Colon Carcinoma Metastatic in the Lung (tissue), 2 donors: ENCODE results near the genes ZNF639, MFN1 and MRPL47.

- PRO-cap, 2 experiments = no peak in any of the 2 experiments
These were observed 44.0 kb downstream of the ZMAT3 start for GRCh38 chr3:179027554-179027974.

DNA sequence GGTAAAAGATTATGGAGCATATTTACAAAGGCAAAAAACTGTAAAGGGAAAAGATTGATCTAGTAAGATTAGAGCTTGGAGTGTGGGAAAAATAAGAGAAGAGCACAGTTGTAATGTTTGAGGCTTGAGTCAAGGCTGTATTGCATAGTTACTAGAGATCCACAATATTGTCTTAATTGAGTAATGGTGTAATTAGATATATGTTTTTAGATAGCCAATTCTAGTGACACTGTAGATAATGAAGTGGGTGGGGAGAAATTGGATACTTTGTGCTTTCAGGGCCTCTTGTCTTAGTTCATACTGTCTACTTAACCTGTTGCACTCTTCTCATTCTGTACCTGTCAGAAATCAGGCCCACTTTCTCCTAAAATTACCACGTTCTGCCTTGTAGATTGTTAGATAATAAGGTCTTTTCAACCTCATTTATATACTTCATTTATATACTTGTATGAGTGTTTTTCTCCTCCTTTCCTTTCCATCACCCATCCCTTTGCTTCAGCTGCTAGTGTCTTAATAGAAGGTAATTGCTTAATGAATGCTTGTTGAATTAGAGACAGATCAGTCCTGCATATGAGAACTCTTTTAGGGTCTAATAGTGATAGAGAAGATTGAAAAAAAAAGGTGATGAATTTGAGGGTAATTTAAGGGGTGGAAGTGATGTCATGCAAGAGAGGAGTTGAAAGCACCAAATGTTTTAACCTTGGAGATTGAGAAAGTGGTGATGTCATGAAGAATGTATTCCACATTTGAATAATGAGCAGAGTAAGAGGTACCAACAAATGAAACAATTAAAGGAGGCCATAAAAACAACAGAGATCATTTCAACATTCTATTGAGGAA, 32.0 kb downstream of the PIK3CA start:
- PRO-cap, 2 experiments = no peak in any of the 2 experiments

- PRO-cap, 2 experiments = peak in 2 of 2 experiments; most common plus-strand start chr3:179323043 (in 2); most common minus-strand start chr3:179322957 (in 1)
These were observed at the start of gene ZNF639 for GRCh38 chr3:179322135-179323158. Gene ZNF639 (plus strand): TSS chr3:179323031.

DNA sequence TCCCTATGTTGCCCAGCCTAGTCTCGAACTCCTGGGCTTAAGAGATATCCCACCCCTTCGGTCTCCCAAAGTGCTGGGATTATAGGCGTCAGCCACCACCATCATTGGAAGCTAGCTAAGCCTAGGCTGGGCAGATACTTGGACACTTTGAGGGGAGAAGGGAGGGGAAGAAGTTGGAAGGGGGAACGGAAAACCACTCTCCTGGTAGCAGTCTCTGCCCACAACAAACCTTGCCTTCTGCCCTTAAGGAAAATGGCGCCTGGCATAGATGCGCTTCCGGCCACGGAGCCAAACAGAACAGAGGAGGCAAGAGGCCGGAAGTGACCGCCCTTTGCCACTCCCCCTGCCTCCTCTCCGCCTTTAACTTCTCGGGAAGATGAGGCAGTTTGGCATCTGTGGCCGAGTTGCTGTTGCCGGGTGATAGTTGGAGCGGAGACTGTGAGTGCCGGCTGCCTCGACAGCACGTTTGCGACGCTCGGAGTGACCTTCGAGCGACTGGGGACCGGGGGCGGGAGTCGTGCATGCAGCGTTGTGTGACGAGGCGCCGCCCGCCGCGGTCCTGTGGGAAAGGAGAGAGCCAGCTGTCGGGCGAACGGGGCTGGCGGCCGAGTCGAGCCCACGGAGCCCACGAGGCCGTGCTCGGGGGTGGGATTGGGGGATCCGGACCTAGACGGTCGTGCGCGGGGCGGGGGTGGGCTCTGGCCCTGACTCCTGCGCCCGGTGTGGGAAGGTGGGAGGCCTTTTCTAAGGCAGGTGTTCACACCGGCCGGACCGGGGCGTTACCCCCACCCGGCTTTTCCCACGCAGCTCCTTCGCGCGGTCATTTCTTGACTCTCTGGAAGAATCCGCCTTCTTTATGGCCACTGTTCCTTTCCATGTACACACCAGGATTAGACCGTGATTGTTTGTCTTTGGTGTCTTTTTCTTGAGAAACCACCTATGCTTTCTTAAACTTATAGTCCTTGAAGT, at the start of gene MFN1:
Gene MFN1 (plus strand): TSS at position 337 of the 969 bp plus-strand sequence.
- PRO-cap, 2 experiments = peak in 2 of 2 experiments; most common plus-strand start position 363 of the sequence (in 2); most common minus-strand start position 229 of the sequence (in 2)

GRCh38 chr3:179603949-179605210, at the start of gene MRPL47:
Gene MRPL47 (minus strand): TSS chr3:179604638.
- PRO-cap, 2 experiments = peak in 2 of 2 experiments; most common plus-strand start chr3:179604809 (in 1); most common minus-strand start chr3:179604638 (in 1)

DNA sequence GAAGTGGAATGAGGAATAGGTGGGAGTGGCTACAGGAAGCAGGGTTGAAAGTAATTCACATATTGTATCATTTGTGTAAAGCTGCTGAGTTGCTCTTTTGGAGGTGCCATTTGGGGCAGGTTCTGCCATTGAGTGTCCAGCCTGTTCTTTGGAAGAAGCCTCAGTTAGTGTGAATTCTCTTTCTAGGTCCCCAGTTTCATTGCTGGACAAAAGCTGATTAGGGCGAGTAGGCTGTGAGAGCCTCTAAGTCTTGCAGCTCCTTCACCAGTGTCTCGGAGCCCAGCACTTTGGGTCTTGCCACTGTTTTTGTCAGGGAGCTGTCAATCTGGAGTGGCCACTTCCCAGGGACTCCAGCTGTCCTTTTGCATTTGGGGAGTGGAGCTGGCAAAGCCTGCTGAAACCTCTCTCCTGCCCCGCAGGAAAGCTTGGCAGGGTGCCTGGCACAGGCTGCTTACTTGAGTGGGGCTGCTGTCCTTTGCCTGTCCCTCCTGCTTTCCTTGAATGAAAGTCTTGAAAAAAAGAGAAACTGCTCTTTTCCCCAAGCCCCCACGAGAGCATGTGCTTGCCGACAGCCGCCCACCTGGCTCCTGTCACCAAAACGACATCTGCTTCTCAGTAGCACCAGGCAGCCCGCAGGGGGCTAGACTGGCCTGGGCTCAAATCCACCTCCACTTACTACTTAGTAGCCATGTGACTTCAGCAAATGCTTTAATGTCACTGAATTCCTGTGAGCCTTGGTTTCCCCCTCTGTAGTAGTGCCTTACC, 13.6 kb downstream of the USP13 start:
- PRO-cap, 2 experiments = no peak in any of the 2 experiments

GRCh38 chr3:179732861-179733468, 80.1 kb downstream of the USP13 start:
- PRO-cap, 2 experiments = no peak in any of the 2 experiments

DNA sequence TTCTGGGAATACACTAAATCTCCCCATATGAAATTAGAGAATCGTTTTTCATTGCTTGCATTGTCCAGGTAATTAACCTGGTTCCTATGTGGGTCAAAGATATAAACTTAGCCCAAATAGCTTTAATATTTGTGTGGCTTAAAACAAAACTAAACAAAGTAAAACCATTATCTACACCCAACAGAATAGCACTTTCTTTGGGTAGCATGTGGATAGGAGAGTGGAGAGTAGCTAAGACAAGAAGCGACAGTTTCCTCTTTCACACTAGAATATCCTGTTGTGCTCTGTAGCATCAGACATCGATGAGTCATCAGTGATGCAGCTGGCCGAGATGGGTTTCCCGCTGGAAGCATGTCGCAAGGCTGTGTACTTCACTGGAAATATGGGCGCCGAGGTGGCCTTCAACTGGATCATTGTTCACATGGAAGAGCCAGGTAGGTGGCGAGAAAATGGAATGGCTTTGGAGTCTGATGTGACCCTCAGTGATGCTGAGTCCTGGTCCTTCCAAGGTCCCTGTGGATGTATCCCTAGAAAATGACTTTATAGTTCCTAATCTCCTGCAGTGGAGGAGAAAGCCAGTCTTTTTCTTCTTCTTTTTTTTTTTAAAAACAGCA, 108.1 kb downstream of the USP13 start:
- PRO-cap, 2 experiments = no peak in any of the 2 experiments

- PRO-cap, 2 experiments = no peak in any of the 2 experiments
These were observed 110.5 kb downstream of the PEX5L start for GRCh38 chr3:179926156-179926758.

DNA sequence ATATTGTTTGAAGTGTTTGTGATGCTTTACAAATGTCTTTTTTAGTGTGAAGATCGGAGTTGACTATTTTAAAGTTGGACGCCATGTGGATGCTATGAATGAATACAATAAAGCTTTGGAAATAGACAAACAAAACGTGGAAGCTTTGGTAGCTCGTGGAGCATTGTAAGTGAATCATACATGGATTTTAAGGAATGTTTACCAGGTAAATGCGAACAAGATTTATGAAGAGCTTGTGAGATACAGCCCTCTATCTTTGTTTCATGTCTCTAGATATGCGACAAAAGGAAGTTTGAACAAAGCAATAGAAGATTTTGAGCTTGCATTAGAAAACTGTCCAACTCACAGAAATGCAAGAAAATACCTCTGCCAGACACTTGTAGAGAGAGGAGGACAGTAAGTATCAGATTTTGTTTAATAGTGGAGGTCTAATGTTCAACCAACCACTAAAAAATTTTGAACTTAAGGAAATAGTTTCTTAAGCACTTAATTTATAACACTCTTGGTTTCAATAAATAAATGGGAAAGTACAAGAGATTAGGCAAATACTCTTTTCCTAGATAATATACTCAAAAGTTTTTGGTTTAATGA, 4.3 kb downstream of the TTC14 start:
- PRO-cap, 2 experiments = no peak in any of the 2 experiments

DNA sequence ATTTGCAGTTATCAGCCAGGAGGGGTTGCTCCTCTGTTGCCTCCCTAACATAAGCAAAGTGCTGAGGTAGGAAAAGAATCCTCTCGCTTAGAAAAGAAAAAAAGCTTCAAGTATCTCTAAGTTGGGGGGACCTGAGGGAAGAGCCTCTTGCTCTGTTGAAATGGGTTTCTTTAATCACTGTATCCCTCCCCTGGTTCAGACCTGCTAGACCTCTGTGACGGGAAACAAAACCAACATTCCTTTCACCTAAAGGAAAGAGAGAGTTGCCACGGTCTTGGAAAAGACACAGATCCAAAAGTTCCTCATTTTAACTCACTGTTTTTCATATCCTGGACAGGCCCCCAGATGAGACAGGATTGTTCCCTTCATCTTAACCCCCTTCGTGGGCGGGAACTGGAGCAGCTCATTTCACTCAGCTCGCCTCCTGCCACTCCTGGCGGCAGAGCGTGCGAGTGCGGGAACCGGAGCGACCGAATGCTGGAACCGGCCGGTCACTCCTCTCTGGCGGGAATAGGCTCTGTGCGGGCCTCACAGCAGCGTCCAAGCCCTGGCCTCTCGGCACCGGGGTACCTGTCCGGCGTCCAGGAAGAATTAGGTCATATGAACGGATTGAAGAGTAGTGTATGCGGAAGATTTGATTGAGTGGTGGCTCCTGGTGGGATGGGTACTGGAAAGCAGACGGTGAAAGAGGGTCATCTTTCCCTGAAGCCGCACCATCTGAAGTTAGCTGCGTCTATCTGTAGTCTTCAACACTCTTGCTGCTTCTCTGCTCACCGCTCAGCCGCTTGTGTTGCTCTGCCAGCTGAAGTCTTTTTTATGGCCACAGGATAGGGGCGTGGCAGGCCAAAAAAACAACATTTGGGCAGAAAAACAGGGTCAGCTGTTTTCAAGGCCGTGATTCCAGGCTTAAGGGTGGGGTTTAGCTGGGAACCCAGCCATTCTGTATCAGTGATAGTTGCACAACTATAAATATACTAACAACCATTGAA, 42.4 kb upstream of the FXR1 start:
- PRO-cap, 2 experiments = no peak in any of the 2 experiments

DNA sequence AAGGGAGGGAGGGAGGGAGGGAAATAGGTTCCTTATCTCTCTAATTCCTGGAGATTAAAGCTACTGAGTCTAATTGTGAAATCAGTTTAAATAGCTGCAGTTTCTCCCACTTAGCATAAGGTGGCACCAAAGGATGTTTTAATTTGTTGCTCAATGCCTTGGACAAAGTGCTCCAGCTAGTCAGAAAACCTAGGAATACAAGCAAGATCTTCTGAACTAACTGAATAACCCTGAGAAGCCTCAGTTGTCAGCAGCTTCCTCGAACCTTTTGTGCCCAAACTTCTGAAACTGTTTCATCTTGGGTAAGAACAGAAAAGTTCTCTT, 79.2 kb upstream of the ATP11B start:
- PRO-cap, 2 experiments = no peak in any of the 2 experiments

DNA sequence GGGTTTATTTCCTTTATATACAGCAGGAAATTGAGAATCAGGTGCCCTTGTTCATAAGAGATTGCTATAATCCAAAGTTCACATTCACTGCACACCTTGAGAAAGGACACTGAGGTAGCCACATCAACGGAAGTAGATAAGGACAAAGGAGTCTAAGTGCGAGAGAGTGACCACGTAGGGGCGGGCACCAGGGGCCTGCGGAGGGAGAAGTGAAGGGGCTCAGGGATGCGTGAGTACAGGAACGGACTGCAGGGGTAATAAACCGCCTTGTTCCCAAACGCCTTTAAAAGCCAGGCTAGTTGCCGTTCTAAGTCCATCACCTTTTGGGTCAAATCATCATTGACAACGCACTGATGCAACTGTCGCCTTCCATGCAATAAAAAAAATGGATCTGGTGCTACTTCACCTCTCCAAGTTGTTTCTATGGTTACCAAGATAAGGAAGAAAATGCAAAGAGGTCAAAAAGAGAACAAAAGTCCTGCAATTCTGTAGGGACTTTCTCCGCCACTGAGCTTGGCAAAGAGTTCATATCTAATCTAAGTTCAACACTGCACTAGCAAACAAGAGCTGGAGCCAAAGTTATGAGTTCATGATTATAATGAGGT, 32.7 kb upstream of the ATP11B start:
- PRO-cap, 2 experiments = no peak in any of the 2 experiments

- PRO-cap, 2 experiments = no peak in any of the 2 experiments
These were observed 87.4 kb downstream of the ATP11B start for GRCh38 chr3:182880697-182881070.

DNA sequence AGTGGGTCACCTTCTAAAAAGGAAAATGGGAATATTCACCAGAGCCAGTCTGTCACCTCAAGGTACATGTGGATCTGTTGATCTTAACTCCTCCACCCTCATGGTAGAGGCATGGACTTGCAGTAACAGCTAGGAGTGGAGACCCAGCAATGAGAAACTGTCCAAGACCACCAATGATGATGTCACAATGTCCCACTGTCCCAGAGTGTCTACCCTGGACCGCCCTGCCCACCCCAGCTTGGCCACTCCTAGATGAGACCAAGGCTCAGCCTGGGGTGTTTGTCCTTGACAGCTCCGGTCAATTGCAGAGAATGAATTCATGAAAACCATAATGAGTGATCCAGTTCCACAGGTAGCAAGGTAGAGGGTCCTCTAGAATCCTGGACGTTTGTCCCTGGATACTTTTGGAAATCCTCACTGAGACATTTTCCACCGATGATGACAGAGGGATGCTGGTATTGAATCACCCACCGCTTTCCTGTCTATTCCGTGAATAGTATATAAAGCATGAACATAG, 5.5 kb upstream of the DCUN1D1 start:
- PRO-cap, 2 experiments = no peak in any of the 2 experiments

- PRO-cap, 2 experiments = no peak in any of the 2 experiments
These were observed 17.6 kb upstream of the LAMP3 start for GRCh38 chr3:183180245-183180476.

GRCh38 chr3:183287263-183288306, 34.5 kb downstream of the B3GNT5 start:
- PRO-cap, 2 experiments = no peak in any of the 2 experiments

- PRO-cap, 2 experiments = peak in 1 of 2 experiments; most common minus-strand start chr3:183491600 (in 1)
These were observed 63.0 kb upstream of the MCF2L2 start for GRCh38 chr3:183491348-183491819.

DNA sequence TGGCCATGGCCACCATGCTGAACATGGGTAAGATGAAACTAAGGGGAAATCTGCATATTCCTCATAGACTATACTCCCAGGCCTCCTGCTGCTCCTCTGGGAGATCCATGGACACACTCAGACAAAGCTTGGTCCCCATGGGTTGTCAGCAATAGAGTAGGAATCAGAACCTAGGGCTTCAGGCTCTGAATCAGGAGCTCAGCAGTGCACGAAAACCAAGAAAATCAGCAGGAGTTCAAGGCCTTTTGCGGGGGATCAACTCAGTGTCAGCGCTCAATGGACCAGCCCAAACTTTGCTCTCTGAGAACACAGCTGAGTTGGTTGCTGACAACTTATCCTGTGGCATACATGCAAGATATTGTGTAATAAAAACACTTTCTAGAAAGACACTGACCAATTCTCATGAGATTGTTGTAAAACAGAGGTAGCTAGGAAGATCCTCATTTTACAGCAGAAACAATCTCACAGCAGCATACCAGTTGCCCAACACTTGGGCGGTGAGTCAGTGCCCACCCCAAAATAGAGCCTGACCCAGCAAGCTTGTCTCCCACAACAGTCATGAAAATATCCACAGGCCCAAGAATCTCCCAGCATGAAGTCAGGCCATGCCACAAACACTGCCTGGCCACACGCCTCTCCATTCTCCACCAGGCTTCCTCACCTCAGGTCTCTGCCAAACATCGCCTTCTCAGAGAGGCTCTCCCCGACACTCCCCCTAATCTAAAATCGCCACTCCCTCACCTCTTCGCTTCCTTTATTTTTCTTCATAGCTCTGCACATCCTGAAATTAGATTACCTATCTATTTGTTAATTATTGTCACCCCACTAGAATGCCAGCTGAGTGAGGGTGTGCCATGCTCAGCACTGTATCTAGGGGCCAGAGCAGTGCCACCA, 18.2 kb downstream of the KLHL6 start:
- PRO-cap, 2 experiments = peak in 1 of 2 experiments; most common minus-strand start position 278 of the sequence (in 1)

GRCh38 chr3:183641775-183642298, 6.4 kb downstream of the KLHL24 start:
- PRO-cap, 2 experiments = no peak in any of the 2 experiments